CMK (cell line): ENCODE results near the gene C3orf14.

GRCh38 chr3:58102037-58102366 is 93.8 kb downstream of the FLNB start:
- RRBS, result 95% methylated on average over 5 of the region's 8 CpGs

- RRBS, result no CpG with 5 or more reads among the region's 8 CpGs
These were observed 99.4 kb downstream of the FLNB start for GRCh38 chr3:58107522-58108119.

- RRBS, result no CpG with 5 or more reads among the region's 17 CpGs
These were observed 45.4 kb downstream of the DNASE1L3 start for GRCh38 chr3:58165082-58166007.

DNA sequence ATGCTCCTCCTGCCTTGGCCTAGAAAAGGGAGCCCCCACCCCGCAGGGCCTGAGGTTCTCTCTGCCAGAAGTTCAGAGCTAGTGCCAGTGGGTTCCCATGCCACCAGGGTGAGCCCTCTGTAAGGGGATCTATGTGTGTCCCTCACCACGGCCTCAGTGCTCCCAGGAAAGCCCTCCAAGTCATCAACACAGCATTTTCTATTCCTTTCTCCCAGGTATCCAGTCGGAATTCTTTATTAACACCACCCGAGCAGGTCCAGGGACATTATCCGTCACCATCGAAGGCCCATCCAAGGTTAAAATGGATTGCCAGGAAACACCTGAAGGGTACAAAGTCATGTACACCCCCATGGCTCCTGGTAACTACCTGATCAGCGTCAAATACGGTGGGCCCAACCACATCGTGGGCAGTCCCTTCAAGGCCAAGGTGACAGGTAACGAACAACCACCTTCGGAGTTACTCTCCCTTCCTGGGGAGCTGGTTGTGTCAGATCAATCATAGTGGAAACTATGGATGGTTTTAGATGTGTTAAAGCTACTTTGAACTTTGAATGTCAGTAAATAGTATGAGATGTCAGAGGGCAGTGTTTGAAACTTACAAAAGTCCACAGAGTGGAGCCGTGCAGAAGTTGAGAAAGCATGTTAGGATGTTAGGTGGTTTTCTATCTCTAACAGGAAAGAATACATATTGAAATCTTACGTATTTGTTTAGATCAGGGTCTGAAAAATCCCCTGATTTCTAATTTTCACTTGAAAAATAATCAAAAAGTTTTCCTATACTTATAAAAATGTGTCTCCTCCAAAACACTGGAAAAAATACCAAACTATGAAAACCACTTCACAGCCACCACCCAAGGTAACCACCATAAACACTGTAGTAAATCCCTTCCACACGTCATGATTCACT is 42.3 kb downstream of the DNASE1L3 start:
- RRBS, result no CpG with 5 or more reads among the region's 14 CpGs

GRCh38 chr3:58260352-58260817 is 22.8 kb downstream of the ABHD6 start:
- RRBS, result no CpG with 5 or more reads among the region's 7 CpGs

DNA sequence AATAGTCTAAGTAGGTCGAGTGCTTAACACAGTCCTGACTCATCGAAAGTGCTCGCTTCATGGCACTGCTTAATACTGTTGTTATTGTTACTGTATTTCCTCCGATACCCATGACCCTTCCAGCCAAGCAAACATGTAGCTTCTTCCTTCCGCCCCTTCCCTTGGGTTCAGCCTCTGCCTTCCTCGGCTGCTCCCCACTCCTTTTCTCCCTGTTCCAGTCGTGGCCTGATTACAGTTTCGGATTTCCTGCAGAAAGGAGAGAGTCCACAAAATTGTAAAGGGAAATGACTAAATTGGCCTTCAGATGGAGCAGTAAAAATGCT is 37.8 kb downstream of the FAM3D start:
- RRBS, result no CpG with 5 or more reads among the region's 8 CpGs

DNA sequence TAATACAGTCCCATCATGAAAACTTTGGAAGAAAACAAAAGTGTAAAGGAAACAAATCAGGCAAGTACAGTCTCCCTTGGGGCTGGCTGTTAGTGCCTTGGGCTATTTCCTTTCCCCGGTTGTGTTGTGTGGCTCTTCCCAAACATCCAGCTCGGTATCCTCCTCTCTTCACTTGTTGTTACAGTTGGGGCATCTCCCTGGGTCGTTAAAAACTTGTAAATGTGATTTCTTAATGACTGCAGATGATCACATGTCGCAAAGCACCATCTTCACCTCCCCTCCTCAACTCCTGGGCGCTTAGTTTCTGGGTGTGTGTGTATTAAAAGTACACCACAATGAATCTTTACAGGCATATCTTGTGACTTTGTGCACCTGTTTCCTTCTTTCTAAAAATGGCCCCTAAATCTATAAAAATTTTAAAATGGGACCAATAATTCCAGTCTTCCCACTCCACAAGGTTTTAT is 4.7 kb upstream of the FAM3D start:
- RRBS, result no CpG with 5 or more reads among the region's 5 CpGs

- RRBS, result no CpG with 5 or more reads among the region's 5 CpGs
These were observed 13.5 kb upstream of the FAM3D start for GRCh38 chr3:58679910-58680549.

GRCh38 chr3:58682836-58683446 is 16.4 kb upstream of the FAM3D start:
- RRBS, result no CpG with 5 or more reads among the region's 6 CpGs

- RRBS, result no CpG with 5 or more reads among the region's 3 CpGs
These were observed 118.5 kb upstream of the FAM3D start for GRCh38 chr3:58785106-58785422.

DNA sequence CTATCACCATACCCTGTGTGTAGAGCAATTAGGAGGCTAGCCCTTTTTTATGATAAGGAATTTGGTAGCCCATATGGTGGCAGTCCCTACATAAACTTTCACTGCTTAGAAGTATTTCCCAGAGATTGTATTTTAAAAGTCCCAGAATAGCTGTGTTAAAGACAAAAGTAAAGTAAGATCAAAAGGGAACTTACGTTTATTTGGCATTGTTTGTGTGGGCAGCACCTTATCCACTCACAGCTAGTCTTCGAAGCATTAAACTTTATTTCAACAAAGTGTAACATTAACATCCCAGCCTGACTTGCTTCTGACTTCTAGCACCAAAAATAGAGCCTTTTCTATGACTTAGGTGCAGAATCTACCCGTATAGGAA is 960.5 kb upstream of the CFAP20DC start:
- RRBS, result no CpG with 5 or more reads among the region's 3 CpGs

DNA sequence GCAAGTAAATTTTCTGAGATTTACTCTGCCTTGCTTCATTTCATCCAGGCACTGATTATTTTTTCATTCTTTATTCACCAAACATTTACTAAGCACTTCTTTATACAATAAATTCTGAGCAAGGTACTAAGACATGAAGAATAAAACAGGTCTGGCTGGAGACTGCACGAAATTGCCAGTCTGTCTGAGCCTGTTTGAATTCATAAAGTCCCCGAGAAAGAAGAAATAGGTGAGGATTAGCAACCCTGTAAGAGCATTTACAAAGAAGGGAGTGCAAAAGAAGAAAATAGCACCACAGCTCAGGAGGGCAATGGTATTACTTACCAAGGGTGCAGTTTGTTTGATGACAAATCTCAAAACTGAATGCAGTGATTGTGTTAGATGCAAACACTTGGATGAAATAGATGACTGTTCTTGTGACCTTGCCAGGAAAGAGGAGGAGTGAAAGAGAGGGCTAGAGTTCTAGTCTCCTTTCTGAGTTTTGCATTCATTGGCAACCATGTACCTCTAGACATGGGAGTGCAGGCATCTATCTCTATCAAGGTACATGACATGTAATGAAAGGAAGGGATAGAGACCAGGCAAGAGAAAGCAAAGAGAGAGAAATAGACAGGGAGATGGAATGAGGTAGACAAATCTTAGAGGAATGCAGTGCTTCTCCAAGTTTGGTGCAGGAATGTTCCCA is 1030.8 kb upstream of the CFAP20DC start:
- RRBS, result no CpG with 5 or more reads among the region's 2 CpGs

- RRBS, result no CpG with 5 or more reads among the region's 1 CpG
These were observed 917.5 kb downstream of the FHIT start for GRCh38 chr3:60333620-60334334.

DNA sequence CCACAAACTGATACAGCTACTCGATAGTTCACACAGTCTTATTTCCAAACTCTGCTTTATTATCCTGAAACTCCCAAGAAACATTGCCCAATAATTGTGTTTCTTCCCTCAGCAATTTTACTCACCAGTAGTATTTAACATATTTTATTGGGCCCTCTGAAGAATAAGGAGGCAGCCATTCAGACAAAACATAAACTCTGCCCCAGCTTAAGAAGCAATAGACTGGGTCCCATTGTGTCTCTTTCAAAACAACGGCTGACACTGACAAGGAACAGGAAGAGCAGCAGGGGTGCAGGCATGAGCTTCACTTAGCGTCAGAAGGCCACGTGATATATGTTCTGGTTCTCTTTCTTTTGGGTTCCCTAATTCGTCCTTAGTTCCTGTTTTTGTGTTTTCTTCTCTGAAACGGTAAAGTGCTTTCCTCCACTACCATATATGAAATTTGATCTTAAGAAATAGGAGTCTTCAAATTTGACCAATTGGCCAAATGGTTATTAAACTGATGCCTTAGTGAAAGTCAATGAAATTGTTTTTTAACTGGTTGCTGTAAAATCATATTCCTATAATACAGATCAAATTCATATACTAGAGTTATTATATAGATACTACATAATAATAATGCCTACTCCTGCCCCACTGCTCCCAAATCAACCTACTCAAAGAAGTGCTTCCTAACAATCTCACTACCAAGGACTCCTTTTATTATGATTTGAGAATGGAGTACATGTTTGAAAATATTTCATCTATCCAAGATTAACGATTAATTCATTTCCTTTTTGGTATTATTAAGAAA is 242.1 kb downstream of the FHIT start:
- RRBS, result no CpG with 5 or more reads among the region's 7 CpGs

GRCh38 chr3:61773004-61773468 is 211.7 kb downstream of the PTPRG start:
- RRBS, result no CpG with 5 or more reads among the region's 3 CpGs

- RRBS, result no CpG with 5 or more reads among the region's 7 CpGs
These were observed 247.4 kb downstream of the PTPRG start for GRCh38 chr3:61808419-61809603.

GRCh38 chr3:62096964-62097545 is 221.8 kb upstream of the C3orf14 start:
- RRBS, result no CpG with 5 or more reads among the region's 12 CpGs

- RRBS, result 34% methylated on average over 6 of the region's 69 CpGs
These were observed at the start of gene C3orf14 for GRCh38 chr3:62318627-62319901. Gene C3orf14, plus strand, starts transcription at chr3:62319022.

- RRBS, result no CpG with 5 or more reads among the region's 1 CpG
These were observed 3.0 kb downstream of the CADPS start for GRCh38 chr3:62872187-62872692.

DNA sequence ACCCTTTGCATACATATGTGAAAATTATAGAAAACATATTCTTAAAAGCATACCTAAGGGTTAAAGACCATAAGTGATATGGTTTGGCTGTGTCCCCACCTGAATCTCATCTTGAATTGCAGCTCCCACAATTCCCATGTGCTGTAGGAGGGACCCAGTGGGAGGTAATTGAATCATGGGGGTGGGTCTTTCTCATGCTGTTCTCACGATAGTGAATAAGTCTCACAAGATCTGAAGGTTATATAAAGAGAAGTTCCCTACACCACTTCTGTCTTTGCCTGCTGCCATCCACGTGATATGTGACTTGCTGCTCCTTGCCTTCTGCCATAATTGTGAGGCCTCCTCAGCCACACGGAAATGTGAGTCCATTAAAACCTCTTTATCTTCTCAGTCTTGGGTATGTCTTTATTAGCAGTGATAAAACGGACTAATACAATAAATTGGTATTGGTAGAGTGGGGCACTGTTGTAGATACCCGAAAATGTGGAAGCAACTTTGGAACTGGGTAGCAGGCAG is 75.0 kb upstream of the CADPS start:
- RRBS, result no CpG with 5 or more reads among the region's 5 CpGs